H7 (cell line): ENCODE measurements around a stretch of chr14.

GRCh38 chr14:97985386-97985769, 1188.2 kb downstream of the VRK1 start:
- RAMPAGE, long total RNA, result no peak

- RAMPAGE, long total RNA, result no peak
These were observed 1104.8 kb downstream of the BCL11B start for GRCh38 chr14:98167291-98167550.

- RAMPAGE, long total RNA, result no peak
These were observed 1048.3 kb downstream of the BCL11B start for GRCh38 chr14:98223523-98224329.

- RAMPAGE, long total RNA, result no peak
These were observed 299.1 kb downstream of the BCL11B start for GRCh38 chr14:98972674-98973455.

DNA sequence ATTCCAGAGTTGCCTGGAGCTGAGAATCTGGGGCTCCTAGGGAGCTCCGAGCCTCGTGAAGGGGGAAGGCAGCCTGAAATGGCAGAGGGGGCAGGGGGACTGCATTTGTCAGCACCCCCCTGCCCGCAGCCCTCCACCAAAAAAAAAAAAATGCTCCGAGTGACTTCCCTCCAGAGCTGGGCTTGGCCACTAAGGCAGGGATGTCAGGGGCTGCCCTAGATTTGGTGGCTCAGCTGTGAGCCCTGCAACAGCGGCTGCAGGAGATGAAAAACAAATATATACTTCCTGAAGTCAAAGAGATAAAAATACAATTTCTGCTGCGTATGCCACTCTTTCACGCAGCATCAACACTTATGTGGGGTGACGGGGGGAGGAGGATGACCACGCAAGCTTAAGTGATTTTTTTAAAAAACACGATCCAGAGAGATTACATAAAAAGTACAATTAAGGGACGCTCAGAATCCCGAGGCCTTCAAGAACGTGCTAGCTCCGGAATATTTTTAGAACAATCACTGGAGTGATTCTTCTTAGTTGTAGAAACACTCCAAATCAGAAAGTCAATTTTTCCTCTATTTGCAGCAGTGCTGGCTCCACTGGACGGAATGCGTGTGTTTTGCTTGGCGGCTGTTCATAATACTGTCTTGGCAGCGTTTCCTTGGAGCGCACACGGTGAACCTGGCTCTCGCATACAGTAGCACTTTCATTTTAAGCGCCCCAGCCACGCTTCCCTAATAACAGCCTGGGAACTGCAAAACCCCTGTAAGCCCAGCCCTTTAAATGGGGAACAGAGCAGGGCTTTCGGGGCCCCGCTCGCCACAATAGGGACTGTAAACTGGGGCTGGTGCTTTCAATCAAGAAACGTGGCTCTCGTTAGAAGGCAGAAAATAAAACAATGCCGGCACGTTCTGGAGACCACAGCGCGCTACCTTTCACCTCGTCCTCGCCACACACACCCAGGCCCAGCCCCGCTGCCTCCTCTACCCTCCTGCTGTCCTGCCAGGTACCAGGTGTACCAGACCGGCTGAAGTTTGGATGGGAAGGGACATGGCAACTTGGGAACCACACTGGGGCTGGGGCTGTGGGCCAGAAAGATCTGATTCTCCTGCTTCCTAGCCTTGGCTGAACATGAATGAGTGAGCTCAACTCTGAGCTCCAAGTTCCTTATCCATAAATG, 80.0 kb downstream of the BCL11B start:
- RAMPAGE, long total RNA, result no peak

- RAMPAGE, long total RNA, result no peak
These were observed 40.0 kb downstream of the BCL11B start for GRCh38 chr14:99231869-99232579.

- RAMPAGE, long total RNA, result no peak
These were observed 30.9 kb downstream of the BCL11B start for GRCh38 chr14:99240995-99241693.

DNA sequence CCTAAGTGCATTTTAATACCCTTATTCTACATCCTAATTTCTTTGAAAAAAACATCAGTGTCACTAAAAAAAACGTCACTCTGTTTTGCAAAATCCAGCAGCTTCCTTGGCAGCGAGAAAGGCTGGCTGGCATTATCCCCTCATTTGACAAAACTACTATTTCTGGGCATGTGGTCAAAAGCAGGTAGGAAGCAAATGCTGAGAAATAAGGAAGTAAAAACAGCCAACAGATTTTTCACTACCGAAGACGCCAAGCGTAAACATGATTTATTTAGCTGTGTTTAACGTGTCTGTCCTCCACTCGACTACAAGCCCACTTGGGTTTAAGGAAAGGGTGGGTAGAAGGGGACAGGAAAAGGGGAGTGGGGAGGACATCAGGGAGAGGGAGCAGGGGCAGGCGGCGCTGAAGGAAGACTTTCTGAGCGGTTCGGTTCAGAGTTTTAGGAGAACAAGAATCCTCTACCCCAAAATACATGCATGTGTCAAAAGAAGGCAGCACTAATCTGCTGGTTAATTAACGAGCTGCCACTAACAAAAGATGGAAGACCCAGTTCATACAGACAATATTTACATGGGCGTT, 30.2 kb downstream of the BCL11B start:
- RAMPAGE, long total RNA, result no peak

GRCh38 chr14:99316384-99316903, 44.4 kb upstream of the BCL11B start:
- RAMPAGE, long total RNA, result no peak

- RAMPAGE, long total RNA, result no peak
These were observed 25.3 kb downstream of the CCNK start for GRCh38 chr14:99506519-99506802.

GRCh38 chr14:99523082-99523767, 42.0 kb downstream of the CCNK start:
- RAMPAGE, long total RNA, result no peak

- RAMPAGE, long total RNA, result no peak
These were observed 40.9 kb downstream of the CCDC85C start for GRCh38 chr14:99562962-99563728.

GRCh38 chr14:99570394-99570874, 33.6 kb downstream of the CCDC85C start:
- RAMPAGE, long total RNA, result no peak

DNA sequence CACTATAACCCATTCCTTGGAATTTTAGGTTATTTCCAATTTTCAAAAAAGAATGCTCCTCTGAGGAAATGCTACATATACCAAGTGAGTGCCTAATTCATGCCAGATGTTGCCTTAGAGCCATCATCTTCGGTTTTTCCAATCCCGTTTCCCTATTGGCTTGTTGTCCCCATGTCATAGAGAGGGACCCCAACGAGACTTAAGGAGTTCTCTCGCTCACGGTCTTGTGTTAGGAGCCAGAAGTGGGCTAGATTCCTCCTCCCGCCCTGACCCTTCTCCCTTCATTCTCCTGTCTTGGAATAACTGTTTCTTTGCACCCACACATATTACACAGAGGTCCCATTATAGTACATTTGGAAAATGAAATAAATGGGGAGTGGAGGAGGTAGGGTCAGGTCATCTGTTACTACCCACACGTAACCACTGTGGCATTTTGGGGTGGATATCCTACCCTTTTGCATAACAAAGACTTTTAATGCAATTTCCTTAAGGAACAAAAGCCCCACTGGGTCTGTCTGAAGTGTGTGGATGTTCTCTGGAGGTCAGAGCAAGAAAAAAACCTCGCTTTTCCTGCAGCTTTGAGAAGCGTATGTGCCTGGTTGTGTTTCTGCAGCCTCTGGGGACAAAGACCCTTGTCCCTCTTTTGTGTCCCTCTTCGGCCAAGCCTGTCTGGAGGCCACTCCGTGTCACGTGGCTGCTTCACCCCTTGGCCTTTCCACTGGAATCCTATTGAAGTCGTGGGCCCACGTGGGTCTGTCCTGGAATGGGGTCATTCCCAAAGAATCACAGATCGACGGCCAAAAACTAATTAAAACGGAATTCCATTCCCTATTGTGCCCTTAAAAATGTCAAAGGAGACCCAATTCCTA, 13.0 kb upstream of the CYP46A1 start:
- RAMPAGE, long total RNA, result no peak

DNA sequence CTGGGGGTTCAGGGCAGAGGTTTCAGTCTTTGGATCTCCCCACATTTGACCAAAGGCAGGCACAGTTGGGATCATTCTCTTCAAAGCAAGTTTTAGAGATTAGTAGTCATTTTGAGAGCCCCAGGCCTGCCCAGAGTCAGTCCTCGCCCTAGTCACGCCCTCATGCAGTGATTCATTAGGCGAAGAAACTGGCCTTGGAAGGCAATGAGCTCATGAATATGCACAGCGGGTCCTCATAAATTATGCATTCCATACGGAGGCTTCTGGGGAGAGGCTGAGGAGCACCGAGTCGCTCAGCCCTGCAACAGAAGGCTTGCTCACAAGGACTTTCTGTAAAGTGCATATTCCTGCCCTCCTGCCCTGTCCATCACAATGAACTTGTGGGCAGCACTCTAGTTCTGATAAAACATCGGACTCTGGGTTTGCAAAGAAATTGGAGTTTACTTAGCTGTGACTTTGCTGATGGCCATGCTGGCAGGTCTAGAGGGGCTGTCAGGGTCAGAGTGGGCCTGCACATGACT, 34.7 kb upstream of the EML1 start:
- RAMPAGE, long total RNA, result no peak

DNA sequence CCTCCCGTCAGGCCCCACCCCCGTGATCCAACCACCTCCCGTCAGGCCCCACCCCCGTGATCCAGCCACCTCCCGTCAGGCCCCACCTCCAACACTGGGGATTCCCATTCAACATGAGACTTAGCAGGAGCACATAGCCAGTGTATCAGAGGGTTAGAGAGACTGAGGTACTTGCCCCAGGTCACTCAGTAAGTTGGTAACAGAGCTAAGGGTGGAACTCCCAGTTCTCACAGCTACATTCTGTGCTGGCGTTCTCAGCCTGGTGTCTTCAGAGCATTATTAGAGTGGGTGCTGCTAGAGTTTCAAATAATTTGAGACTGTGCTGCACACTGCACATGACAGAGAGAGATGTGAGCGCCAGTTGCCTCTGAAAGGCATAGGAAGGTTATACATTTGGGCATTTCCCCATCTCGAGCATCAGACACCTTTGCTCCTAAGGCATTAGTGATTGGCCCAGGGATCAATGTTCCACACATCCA, 115.8 kb upstream of the EVL start:
- RAMPAGE, long total RNA, result no peak

GRCh38 chr14:100031464-100032576, 33.4 kb upstream of the EVL start:
- RAMPAGE, long total RNA, result no peak

GRCh38 chr14:100065652-100066252, 530 bp downstream of the EVL start:
- RAMPAGE, long total RNA, result no peak

- RAMPAGE, long total RNA, result no peak
These were observed 34.8 kb downstream of the DEGS2 start for GRCh38 chr14:100124391-100125220.

GRCh38 chr14:100237880-100238490, 959 bp upstream of the YY1 start:
- RAMPAGE, long total RNA, result no peak